Spleen (tissue), 7 donors: ENCODE results near the gene PPP1R2.

- PRO-cap, 4 experiments = no peak in any of the 4 experiments
- RAMPAGE, long total RNA, 4 experiments = no peak in any of the 4 experiments
Observed at GRCh38 chr3:195242720-195243000, 28.3 kb downstream of the XXYLT1 start.

GRCh38 chr3:195393892-195394464 is 48.8 kb downstream of the ACAP2 start:
- PRO-cap, 4 experiments = peak in 2 of 4 experiments; most common plus-strand start chr3:195394236 (in 2)
- RAMPAGE, long total RNA, 4 experiments = no peak in any of the 4 experiments

GRCh38 chr3:195543047-195544073 is at the start of gene PPP1R2:
TSS of gene PPP1R2 (minus strand) at chr3:195543325.
- PRO-cap, 4 experiments = peak in 4 of 4 experiments; most common plus-strand start chr3:195543475 (in 4); most common minus-strand start chr3:195543323 (in 3)
- RAMPAGE, long total RNA, 4 experiments = start-site peak on the plus strand in 1 of 4 experiments, at chr3:195543469-195543475 at its widest, 6 reads per replicate; start-site peak on the minus strand in 4 of 4 experiments, at chr3:195543231-195543336 at its widest, 952 to 1,106 reads per replicate

DNA sequence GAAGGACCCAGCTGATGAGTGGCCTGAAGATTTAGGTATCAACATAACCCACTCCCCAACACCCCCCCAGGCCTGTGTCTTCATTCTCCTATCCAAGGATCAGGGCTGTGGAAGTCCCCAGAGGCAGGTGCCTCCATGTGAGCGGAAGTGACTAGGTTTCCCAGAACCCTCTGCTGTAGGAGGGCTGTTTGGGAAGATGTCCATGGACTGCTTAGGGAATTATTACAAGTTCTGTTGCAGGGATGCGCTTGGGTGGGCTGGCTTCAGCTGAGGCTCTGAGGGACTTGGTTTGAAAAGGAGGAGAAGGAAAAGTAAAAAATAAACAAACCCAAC is 12.0 kb upstream of the APOD start:
- PRO-cap, 4 experiments = no peak in any of the 4 experiments
- RAMPAGE, long total RNA, 4 experiments = no peak in any of the 4 experiments

GRCh38 chr3:195614742-195615017 is 30.9 kb upstream of the APOD start:
- PRO-cap, 4 experiments = no peak in any of the 4 experiments
- RAMPAGE, long total RNA, 4 experiments = no peak in any of the 4 experiments

DNA sequence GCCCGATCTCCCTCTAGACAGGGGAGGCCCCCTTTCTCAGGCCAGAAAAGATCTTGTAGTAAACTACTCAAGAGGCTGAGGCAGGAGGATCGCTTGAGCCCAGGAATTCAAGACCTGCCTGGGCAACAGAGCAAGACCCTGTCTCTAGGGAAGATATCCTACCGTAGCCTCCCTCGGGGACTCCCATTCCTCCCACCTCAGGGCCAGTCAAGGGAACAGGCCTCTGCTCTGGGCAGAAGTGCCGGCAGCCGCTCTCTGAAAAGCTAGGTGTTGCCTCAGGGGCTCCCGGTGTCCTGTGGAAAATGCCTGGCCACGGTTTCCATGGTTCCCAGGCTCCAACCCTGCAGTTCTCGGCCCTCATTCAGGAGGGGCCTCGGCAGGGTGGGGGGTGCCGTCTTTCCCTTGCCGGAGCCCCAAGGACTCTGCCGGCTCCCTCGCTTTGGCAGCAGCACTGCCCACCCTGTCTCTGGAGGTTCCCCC is 34.0 kb upstream of the APOD start:
- PRO-cap, 4 experiments = no peak in any of the 4 experiments
- RAMPAGE, long total RNA, 4 experiments = no peak in any of the 4 experiments

GRCh38 chr3:195683571-195684535 is 36.9 kb upstream of the MUC20 start:
- PRO-cap, 4 experiments = no peak in any of the 4 experiments
- RAMPAGE, long total RNA, 4 experiments = no peak in any of the 4 experiments

GRCh38 chr3:195693483-195694461 is 27.0 kb upstream of the MUC20 start:
- PRO-cap, 4 experiments = no peak in any of the 4 experiments
- RAMPAGE, long total RNA, 4 experiments = no peak in any of the 4 experiments

GRCh38 chr3:195715820-195716410 is 4.9 kb upstream of the MUC20 start:
- PRO-cap, 4 experiments = no peak in any of the 4 experiments
- RAMPAGE, long total RNA, 4 experiments = no peak in any of the 4 experiments

DNA sequence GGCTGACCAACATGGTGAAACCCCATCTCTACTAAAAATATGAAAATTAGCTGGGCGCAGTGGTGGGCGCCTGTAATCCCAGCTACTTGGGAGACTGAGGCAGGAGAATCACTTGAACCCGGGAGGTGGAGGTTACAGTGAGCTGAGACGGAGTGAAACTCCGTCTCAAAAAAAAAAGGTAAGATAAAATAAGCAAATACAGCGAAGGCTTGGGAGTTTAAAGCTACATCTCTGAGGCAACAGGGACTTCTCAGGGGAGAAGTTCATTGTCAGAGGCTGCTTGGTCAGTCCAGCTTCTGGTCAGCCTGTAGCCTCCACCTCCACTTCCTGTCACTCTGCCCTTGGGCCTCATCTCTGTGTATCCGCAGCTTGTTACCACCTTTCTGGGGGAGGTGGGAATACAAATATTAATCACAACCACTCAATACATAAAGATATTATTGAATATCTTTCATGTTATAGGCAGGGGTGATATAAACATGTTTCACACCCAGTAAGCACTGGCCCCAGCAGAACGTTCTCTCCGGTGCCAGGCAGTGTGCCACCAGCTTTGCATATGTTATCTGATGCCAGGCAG is 6.5 kb downstream of the MUC20 start:
- PRO-cap, 4 experiments = no peak in any of the 4 experiments
- RAMPAGE, long total RNA, 4 experiments = no peak in any of the 4 experiments

- PRO-cap, 4 experiments = no peak in any of the 4 experiments
- RAMPAGE, long total RNA, 4 experiments = no peak in any of the 4 experiments
Observed at GRCh38 chr3:195848843-195849559, 37.3 kb upstream of the MUC4 start.

DNA sequence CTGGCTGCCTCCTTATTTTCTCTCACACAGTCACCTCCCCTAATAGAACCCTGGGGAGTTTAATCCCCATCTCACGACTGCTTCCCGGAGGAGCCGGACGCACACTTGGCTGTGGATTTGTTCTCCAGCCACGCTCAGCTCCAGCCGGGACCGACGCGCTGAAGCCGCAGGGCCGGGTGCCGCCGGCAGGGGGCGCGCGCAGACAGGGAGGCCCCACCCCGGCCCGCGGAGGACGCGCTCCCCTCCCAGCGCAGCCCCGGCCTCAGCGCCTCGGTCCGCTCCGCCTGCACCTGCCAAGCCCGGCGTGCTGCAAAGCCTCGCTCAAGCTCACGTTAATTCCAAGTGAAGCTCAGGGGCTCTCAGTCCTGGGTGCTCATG is 37.9 kb upstream of the MUC4 start:
- PRO-cap, 4 experiments = no peak in any of the 4 experiments
- RAMPAGE, long total RNA, 4 experiments = no peak in any of the 4 experiments

- PRO-cap, 4 experiments = no peak in any of the 4 experiments
- RAMPAGE, long total RNA, 4 experiments = no peak in any of the 4 experiments
Observed at GRCh38 chr3:195893410-195893659, 15.0 kb downstream of the TNK2 start.

- PRO-cap, 4 experiments = no peak in any of the 4 experiments
- RAMPAGE, long total RNA, 4 experiments = no peak in any of the 4 experiments
Observed at GRCh38 chr3:195965067-195965750, 56.9 kb upstream of the TNK2 start.

- PRO-cap, 4 experiments = no peak in any of the 4 experiments
- RAMPAGE, long total RNA, 4 experiments = no peak in any of the 4 experiments
Observed at GRCh38 chr3:196142113-196142912, 60.4 kb upstream of the TFRC start.

- PRO-cap, 4 experiments = no peak in any of the 4 experiments
- RAMPAGE, long total RNA, 4 experiments = no peak in any of the 4 experiments
Observed at GRCh38 chr3:196177453-196177795, 33.8 kb downstream of the ZDHHC19 start.

DNA sequence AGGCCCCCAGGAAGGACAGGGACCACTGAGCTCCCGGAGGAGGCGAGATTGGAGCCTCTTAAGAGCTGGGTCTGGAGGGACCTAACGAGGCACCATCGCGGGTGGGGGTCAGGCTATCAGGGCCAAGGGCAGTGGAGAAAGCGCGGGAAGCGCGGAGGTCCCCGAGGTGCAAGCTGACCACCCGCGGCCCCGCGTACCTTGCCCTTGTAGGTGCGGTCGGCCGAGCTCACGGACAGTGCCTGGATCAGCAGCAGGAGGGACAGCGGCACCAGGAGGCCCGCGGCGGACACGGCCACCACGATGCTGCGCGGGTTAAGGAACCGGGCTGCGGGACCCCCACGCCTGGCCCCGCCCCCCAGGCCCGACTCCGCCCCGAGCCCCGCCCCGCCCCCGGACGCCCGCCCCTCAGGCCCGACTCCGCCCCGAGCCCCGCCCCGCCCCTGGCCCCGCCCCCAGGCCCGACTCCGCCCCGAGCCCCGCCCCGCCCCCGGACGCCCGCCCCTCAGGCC is 3.9 kb downstream of the ZDHHC19 start:
- PRO-cap, 4 experiments = peak in 2 of 4 experiments; most common minus-strand start position 305 of the sequence (in 2)
- RAMPAGE, long total RNA, 4 experiments = start-site peak on the minus strand in 3 of 4 experiments, centred at positions 307 to 319 of the sequence, 90 to 564 reads per replicate

DNA sequence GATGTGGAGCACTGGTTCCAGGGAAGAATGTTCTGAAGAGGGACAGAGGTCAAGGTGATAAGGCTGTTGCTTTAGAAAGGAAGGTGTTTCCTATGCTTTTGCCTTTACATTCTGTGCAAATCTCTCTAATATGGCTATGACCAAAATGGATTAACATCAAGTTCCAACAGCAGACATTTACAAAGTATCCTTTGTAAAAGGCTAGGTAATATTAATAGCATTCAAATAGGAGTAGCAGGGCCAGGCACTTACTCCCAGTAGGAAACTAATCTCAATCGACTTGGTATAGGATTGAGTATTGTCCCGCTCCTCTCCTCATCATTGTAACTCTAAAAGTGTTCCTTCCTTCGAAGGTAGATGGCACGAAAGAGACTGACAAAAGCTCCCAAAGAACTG is 21.2 kb downstream of the SLC51A start:
- PRO-cap, 4 experiments = no peak in any of the 4 experiments
- RAMPAGE, long total RNA, 4 experiments = no peak in any of the 4 experiments

GRCh38 chr3:196611692-196612644 is 27.5 kb upstream of the NRROS start:
- PRO-cap, 4 experiments = peak in 4 of 4 experiments; most common plus-strand start chr3:196612281 (in 4); most common minus-strand start chr3:196612098 (in 2)
- RAMPAGE, long total RNA, 4 experiments = no peak in any of the 4 experiments

- PRO-cap, 4 experiments = no peak in any of the 4 experiments
- RAMPAGE, long total RNA, 4 experiments = no peak in any of the 4 experiments
Observed at GRCh38 chr3:196631643-196631906, 7.9 kb upstream of the NRROS start.